Amniotic epithelial cell (primary cell): ENCODE measurements around a stretch of chr15.

DNA sequence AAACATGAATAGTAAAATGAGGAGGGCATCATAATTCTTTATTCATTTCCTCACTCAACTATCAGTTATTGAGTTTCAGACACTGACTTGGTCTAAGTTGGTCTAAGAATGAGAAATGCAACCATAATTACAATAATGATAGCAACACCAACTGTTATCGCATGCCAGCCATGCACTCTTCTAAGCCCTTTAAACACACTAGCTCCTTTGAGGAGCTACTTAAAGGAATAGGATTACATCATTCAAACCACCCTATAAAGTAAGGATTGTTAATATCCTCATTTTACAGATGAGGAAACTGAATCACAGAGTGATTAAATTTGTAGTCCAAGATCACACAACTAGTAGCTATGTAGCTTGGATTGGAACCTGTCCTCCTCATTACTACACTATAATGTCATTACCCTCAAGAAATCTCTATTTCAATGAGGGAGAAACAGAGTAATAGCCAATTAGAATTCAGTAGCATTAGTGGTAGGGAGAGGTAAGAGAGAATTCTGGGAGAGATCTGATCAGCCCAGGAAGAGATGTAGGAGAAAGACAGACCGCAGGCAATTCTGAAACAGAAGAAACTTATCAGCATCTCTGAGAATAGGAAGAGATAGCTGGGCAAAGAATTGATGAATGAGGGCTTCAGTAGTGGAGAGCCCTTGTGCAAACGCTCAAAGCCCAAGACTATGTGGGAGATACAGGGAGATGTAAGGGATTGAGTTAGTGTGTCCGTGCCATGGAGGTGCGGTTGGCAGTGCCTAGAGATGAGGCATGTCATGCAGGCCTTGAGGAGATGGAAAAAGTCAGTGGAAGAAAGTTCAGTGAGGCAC is 228.5 kb downstream of the MCTP2 start:
- RRBS, result no CpG with 5 or more reads among the region's 5 CpGs

GRCh38 chr15:95075515-95075946 is 844.2 kb downstream of the MCTP2 start:
- RRBS, result no CpG with 5 or more reads among the region's 4 CpGs

DNA sequence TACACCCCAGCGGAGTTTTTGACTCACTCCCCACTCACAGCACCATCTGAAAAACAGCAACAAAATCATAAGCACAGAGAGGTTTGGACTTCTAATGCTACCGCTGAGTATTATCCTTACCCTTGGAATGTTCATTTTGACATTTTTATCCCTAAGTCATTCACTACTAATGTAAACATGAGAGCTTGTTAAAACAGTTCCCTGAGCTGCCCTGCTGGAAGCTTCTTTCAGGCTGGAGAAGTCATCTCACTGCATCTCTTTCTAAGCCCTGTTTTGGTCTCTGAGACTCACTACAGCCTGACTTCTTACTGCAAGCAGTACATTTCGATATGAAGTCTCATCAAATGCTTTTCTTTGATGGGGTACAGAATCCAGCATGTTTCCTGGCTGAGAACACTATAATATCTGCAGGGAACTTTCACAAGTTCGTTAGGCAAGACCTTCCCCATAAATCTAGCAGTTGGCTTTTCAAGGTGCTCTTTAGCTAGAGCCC is 1046.0 kb downstream of the MCTP2 start:
- RRBS, result no CpG with 5 or more reads among the region's 4 CpGs

- RRBS, result no CpG with 5 or more reads among the region's 4 CpGs
These were observed 871.8 kb upstream of the NR2F2 start for GRCh38 chr15:95458606-95459226.

GRCh38 chr15:95470419-95470722 is 860.1 kb upstream of the NR2F2 start:
- RRBS, result no CpG with 5 or more reads among the region's 2 CpGs

GRCh38 chr15:95479457-95479742 is 851.1 kb upstream of the NR2F2 start:
- RRBS, result no CpG with 5 or more reads among the region's 4 CpGs

- RRBS, result no CpG with 5 or more reads among the region's 7 CpGs
These were observed 773.1 kb upstream of the NR2F2 start for GRCh38 chr15:95557421-95557873.

DNA sequence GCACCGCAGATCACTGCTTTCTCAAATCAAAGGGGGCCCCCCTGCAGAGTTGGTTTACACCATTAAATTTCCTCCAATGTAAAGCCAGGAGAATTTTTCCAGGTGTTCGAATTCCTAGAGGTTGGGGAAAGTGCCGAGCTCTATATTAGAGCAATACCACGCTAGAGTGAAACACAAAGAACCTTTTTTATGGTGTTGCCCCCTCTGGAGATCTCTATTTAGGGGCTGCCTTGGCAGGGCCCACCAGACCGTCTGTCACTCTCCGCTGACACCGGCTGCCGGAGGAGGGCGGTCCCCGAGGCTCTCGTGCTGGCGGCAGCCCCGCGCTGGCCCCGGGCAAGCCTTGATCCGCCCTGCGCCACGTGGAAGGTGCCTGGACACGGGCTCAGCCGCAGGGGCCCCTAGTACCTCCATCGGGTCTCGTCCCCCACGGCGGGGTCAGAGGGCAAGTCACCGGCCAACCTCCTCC is 277.8 kb upstream of the NR2F2 start:
- RRBS, result 6% methylated on average over 8 of the region's 25 CpGs

GRCh38 chr15:96135003-96136117 is 195.1 kb upstream of the NR2F2 start:
- RRBS, result no CpG with 5 or more reads among the region's 38 CpGs

DNA sequence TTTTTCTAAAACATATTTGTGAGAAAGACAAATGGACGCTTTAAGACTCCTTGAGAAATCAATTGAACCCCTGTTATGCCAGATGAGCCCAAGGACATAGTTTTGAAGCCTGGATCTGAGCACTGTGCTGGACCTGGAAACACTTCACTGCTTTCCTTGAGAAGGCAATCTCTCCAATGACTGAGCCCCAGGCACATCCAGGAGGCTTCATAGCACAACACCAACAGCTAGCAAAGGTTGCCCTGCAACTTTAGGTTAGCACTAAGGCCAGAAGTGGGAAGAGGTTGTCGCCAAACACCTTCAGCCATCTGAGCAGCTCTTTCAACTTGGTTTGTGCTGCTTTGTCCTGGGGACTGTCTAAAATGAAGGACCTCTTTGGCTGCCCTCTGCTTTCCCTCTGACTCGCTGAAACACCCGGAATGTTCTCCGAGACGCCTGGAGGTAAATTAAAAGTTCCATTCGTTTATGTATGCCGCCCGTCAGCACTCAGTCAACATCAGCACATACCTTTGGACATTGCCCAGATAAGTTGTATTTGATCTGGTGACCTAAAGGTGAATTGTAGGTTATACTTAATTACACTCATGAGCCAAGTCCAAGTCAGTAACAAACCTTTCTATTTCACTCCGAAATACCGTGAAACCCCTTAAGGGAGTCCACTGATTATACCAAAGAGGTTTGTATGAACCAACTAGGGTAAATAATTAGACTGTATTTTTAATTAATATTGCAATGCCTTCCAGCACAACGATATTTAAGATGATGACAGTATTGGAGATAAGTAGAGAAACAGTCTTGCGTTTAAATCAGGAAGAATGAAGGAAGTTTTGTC is 121.2 kb upstream of the NR2F2 start:
- RRBS, result no CpG with 5 or more reads among the region's 13 CpGs

DNA sequence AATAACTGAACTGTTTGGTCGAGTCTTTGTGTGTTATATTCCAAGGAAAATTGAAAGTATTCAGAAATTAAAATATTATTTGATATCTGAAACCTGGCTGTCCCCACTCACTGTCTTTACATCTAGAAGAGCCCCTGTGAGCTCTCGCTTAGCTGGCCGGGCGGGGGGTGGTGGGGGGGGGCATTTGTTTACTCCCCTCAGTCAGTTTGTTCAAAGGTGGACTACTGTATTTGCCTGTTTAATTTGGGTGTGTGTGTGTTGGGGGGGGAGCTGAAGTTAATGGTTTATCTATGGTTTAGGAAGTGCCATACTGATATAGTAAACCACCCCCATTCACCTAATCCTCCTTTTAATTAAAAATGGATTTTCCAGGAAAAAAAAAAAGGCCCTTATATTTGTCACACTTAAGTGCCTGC is 8.2 kb downstream of the NR2F2 start:
- RRBS, result no CpG with 5 or more reads among the region's 4 CpGs

DNA sequence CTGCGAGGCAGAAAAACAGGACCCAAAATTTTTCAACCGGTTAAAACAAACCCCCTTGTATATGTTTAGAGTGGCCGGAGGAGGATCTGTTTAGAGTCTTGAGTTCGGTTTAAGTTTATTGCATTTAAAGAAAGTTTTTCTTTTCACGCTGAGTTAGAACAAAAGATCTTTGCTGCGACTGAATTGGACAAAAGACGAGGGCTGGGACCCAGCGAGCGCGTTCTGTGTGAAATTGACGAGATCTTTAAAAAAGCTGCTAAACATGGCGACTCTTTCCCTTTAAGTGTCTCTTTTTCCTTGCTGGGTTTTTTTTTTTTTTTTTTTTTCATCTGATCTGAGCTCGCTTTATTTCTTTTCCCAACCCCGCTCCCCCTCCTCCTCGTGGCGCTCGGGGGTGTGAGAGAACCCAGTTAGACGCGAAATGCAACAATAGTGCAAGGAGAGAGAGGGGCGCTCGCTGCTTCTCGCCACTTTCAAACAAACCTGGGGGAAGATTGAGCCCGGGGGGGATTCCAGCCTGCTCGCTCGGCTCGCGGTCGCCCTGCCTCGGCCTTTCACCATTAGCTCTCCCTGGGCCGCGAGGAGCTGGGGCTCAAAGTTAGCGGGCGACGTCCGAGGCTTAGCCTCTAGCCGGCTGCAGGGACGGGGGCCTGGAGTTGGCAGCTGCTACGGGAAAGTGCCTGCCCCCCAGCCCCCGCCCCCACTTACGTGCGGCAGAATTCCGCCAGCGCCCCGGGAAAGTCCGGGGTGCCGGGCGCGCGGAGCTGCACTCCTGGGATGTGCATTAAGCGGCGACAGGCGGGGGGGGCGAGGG is 10.1 kb downstream of the NR2F2 start:
- RRBS, result no CpG with 5 or more reads among the region's 53 CpGs

GRCh38 chr15:96341799-96342507 is 11.5 kb downstream of the NR2F2 start:
- RRBS, result 49% methylated on average over 9 of the region's 25 CpGs

GRCh38 chr15:96347061-96347979 is 16.8 kb downstream of the NR2F2 start:
- RRBS, result no CpG with 5 or more reads among the region's 36 CpGs

DNA sequence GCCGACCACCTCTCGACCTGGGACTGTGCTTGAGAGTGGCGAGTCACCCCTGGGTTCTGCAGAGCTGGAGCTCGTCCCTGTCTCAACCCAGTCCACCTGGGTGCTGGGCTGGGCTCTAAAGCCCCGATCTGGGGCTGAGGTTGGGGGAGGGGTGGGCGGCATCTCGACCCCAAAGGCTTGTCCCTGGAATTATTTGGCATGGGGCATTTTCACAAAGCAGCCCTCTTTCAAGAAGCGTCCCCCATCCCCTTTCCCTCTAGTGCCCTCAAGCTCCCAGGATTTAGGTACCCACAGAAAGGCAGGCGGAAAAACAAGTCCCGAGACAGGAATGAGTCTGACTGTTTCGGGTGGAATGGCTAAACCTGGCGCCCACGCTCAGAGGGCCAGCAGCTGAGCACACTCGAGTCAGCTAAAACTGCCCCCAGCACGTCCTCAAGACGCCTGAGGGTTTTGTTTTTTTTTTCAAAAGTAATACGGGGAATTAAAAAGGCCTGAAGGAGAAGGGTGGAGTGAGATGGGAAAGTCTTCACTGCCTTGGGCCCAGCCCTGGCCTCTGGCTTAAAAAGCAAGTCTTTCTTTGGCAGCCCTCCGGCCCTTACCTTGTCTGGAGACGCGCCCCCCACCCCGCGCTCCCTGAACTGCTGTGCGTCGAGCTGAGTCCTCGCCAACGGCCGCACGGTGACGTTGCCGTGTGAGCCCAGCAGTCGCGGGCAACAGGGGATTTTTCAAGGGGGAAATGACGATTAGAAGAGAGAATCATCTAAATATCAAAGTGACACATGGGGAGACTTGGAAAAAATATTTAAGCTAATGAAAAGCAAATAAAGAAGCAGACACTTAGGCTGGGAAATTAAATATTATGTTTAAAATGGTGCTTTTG is 32.6 kb downstream of the NR2F2 start:
- RRBS, result no CpG with 5 or more reads among the region's 33 CpGs

DNA sequence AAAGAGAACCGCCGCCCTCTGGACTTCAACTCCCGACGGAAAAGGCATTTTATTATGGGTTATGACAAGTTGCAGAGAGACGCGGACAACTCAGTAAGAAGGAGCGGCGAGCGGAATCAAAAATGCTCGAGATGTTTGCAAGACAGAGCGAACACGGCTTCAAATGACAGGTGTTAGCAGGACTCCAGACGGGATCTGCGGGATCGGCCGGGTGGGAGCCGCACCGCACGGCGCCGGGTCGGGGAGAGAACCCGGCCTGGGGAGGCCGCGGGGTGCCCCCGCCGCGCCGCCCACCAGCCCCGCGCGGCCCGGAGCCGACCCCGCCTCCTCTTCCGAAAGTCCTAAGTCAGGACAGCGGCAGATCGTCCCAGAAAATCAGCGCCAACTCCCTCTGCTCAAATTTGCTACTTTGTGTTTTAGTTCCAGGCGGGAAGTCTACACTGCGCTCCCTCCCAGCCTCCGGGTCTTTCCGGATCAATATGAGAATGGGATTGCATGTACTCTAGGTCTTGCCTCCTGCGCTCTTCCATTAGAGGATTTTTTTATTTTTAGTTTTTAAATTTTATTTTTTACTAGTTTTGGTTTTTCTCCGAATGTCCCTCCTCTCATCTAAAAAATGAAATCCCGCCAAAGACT is 79.2 kb downstream of the NR2F2 start:
- RRBS, result 4% methylated on average over 11 of the region's 46 CpGs

GRCh38 chr15:97692050-97692856 is 268.2 kb upstream of the ARRDC4 start:
- RRBS, result no CpG with 5 or more reads among the region's 12 CpGs

- RRBS, result no CpG with 5 or more reads among the region's 6 CpGs
These were observed 3.2 kb downstream of the ARRDC4 start for GRCh38 chr15:97963638-97964102.

GRCh38 chr15:98000088-98000463 is 39.6 kb downstream of the ARRDC4 start:
- RRBS, result no CpG with 5 or more reads among the region's 1 CpG

- RRBS, result no CpG with 5 or more reads among the region's 4 CpGs
These were observed 115.9 kb downstream of the ARRDC4 start for GRCh38 chr15:98076341-98076804.